GM12892 (cell line): ENCODE measurements around the gene GOLGA8O.

- RRBS, result no CpG with 5 or more reads among the region's 14 CpGs
These were observed 108.8 kb downstream of the KLF13 start for GRCh38 chr15:31435313-31435895.

- RRBS, result no CpG with 5 or more reads among the region's 9 CpGs
These were observed 116.1 kb downstream of the KLF13 start for GRCh38 chr15:31442566-31443308.

GRCh38 chr15:31480690-31480995 lies 154.0 kb downstream of the KLF13 start:
- RRBS, result no CpG with 5 or more reads among the region's 4 CpGs

GRCh38 chr15:31482847-31484033 lies 156.6 kb downstream of the KLF13 start:
- RRBS, result 32% methylated on average over 67 of the region's 166 CpGs

GRCh38 chr15:31739978-31740772 lies 130.3 kb downstream of the OTUD7A start:
- RRBS, result no CpG with 5 or more reads among the region's 15 CpGs

- RRBS, result no CpG with 5 or more reads among the region's 42 CpGs
These were observed 87.6 kb downstream of the GOLGA8K start for GRCh38 chr15:32315501-32315932.

DNA sequence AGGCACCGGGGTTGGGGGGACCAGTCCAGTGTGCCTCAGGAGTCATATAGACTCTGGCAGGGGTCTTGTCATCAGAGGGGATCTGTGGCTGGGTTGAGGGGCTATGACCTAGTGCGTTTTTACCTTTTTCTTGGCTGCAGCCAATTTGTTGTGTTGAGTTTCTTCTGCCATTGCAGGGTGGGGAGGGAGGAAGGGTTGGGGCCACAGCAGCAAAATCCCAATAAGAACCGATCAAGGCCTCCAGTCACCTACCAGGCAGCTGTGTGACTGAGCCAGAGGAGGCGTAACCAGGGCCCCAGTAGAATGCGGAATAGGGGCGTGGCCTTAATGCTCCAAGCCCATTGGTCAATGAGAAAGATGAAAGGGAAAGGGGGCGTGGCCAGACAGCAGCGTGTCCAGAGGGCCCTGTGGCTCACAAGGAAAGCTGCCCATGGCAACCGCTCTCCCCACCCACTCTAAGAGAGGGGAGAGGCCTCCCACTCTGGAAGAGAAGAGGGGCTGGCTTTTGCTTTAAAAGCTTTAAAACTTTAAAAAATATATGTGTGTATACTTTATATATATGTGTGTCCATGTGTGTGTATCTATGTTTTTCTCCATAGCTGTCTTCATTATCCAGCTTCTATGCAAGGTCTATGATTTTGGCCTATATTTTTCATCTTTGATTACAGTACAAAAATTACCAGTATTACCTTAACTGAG lies at the start of gene GOLGA8O:
Gene GOLGA8O (minus strand): TSS at position 269 of the 699 bp plus-strand sequence.
- RRBS, result no CpG with 5 or more reads among the region's 9 CpGs

GRCh38 chr15:32800598-32801023 lies 82.8 kb downstream of the GREM1 start:
- RRBS, result no CpG with 5 or more reads among the region's 1 CpG

- RRBS, result no CpG with 5 or more reads among the region's 10 CpGs
These were observed 46.1 kb downstream of the FMN1 start for GRCh38 chr15:33148150-33149055.

DNA sequence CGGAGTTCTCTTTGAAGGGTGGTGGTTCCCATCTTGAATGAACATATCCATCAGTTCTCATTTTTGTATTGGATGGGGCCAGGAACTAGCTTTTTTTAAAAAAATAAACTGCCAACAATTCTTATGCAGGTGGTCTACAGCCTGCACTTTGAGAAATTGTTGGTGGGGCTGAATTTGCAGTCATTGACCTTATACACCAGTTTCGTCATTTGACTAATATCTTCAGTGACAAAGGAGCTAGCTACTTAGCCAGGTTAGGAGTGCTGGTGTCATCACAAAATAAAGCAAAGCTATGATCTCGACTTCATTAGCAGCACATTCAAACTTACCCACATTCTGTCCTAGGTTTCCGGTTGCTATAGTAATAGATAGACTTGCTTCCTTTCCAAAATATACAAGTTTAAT lies 180.2 kb downstream of the RYR3 start:
- RRBS, result no CpG with 5 or more reads among the region's 4 CpGs

DNA sequence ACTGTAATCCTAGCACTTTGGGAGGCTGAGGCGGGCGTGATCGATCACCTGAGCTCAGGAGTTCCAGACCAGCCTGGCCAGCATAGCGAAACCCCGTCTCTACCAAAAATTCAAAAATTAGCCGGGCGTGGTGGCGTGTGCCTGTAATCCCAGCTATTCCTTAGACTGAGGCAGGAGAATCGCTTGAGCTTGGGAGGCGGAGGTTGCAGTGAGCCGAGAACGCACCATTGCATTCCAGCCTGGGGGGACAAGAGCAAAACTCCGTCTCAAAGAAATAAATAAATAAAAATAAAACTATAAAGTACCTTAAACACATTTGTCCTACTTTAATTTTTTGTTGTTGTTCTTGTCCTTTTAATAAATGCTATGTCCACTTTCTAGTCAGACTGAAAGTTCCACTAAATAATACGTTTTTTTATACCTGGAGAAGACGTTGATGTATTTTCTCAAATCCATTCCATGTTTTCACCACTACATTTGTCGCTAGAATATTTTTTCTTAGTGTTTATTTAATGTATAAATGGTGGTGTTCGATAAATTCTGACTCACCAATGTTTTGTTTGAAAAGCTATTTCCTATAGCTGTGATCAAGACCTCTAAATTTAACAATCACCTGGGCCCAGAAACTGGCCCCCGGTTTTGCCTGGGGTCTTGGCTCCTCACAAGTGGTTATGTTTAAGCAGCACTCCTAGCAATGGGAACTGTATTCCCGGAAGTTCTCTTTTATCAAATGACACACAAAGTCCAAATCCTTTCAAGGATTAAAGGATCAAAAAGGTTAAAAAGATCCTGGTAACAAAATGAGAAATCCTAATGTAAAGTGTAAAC lies 1.1 kb upstream of the SLC12A6 start:
- RRBS, result 100% methylated on average over 1 of the region's 19 CpGs

- RRBS, result no CpG with 5 or more reads among the region's 9 CpGs
These were observed 3.0 kb downstream of the GOLGA8B start for GRCh38 chr15:34580416-34580798.

GRCh38 chr15:34753990-34754909 lies 548 bp downstream of the GJD2 start:
- RRBS, result 20% methylated on average over 2 of the region's 57 CpGs

GRCh38 chr15:34791865-34792774 lies 3.2 kb downstream of the ACTC1 start:
- RRBS, result no CpG with 5 or more reads among the region's 15 CpGs

GRCh38 chr15:35282883-35283719 lies 198.0 kb upstream of the NANOGP8 start:
- RRBS, result no CpG with 5 or more reads among the region's 7 CpGs

GRCh38 chr15:35312160-35312667 lies 227.1 kb upstream of the NANOGP8 start:
- RRBS, result no CpG with 5 or more reads among the region's 2 CpGs

DNA sequence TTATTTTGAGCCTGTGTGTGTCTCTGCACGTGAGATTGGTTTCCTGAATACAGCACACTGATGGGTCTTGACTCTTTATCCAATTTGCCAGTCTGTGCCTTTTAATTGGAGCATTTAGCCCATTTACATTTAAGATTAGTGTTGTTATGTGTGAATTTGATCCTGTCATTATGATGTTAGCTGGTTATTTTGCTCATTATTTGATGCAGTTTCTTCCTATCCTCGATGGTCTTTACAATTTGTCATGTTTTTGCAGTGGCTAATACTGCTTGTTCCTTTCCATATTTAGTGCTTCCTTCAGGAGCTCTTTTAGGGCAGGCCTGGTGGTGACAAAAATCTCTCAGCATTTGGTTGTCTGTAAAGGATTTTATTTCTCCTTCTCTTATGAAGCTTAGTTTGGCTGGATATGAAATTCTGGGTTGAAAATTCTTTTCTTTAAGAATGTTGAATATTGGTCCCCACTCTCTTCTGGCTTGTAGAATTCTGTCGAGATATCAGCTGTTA lies 156.2 kb downstream of the DPH6 start:
- RRBS, result no CpG with 5 or more reads among the region's 3 CpGs

DNA sequence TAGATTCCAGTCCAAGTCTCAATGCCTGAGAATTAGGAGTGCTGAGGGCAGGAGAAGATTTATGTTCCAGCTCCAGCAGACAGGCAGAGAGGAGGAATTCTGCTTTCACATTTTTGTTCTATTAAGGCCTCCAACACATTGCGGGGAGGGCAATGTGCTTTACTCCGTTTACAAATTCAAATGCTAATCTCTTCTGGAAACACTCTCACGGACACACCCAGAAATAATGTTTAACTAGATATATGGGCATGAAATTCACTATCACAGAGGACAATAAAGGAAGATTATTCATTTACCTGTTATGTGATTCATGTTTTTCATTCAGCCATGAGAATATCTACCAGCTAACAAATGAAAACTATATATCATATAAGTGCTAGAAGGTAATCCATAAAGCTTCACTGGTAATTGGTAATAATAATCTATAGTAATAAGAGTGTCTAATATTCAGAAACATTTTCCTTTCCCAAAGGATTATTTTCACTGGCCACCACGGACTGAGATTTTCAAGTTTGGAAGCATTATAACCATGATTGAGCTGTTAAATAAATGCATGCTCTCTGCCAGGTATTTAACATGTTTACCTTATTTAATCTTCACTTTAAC lies 53.8 kb downstream of the DPH6 start:
- RRBS, result no CpG with 5 or more reads among the region's 4 CpGs

- RRBS, result no CpG with 5 or more reads among the region's 9 CpGs
These were observed 120.0 kb upstream of the DPH6 start for GRCh38 chr15:35665686-35666566.

GRCh38 chr15:36613143-36613596 lies 33.7 kb downstream of the CDIN1 start:
- RRBS, result no CpG with 5 or more reads among the region's 9 CpGs